Thoracic aorta (tissue), 1 donor: ENCODE measurements around the genes KLHL18, ELP6, NME6, TREX1 and UCN2.

- RAMPAGE, long total RNA = no peak
Measured at GRCh38 chr3:46981459-46982522, 2.3 kb downstream of the NBEAL2 start.

DNA sequence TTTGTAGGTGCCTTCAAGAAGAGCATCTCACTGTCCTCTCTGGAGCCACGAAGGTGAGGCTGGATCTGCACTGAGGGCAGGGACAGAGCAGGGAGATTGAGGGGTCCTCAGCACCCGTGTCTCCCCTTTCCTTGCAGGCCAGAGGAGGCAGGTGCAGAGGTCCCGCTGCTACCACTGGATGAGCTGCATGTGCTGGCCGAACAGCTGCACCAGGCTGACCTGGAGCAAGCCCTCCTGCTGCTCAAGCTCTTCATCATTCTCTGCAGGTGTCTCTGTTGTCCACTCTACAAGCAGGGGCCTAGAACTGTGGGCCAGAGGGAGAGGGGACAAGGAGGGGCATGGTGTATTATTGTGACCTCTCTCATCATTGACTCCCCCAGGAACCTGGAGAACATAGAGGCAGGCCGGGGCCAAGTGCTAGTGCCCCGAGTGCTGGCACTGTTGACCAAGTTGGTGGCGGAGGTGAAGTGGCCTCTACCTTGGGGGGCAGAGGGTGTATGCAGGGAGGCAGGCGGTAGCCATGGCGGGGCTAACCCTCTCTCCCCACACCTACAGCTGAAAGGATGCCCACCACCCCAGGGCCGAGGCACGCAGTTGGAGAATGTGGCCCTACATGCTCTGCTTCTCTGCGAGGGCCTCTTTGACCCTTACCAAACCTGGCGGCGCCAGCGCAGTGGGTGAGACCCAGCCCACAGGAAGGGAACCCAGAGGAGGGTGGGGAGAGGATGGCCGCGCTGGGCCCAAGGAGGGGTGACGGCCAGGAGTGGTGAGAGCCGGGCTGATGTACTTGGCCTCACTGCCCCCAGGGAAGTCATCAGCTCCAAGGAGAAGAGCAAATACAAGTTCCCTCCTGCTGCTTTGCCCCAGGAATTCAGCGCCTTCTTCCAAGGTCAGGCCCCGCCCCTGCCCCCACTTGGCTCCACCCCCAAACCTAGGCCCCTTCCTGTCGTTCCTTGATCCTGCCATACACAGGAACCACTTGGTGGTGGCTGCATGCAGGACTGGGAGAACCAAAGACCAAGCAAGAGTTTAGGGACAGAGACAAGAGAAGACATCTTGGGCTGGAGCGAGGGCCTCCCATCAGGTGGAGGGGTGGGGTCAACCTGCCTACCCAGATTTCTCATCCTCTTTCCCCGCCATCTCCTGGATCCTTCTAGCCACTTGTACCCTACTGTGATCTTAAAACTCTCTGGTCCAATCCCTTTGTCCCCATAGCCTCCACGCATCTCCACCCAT is 9.7 kb downstream of the NBEAL2 start:
- RAMPAGE, long total RNA = no peak

DNA sequence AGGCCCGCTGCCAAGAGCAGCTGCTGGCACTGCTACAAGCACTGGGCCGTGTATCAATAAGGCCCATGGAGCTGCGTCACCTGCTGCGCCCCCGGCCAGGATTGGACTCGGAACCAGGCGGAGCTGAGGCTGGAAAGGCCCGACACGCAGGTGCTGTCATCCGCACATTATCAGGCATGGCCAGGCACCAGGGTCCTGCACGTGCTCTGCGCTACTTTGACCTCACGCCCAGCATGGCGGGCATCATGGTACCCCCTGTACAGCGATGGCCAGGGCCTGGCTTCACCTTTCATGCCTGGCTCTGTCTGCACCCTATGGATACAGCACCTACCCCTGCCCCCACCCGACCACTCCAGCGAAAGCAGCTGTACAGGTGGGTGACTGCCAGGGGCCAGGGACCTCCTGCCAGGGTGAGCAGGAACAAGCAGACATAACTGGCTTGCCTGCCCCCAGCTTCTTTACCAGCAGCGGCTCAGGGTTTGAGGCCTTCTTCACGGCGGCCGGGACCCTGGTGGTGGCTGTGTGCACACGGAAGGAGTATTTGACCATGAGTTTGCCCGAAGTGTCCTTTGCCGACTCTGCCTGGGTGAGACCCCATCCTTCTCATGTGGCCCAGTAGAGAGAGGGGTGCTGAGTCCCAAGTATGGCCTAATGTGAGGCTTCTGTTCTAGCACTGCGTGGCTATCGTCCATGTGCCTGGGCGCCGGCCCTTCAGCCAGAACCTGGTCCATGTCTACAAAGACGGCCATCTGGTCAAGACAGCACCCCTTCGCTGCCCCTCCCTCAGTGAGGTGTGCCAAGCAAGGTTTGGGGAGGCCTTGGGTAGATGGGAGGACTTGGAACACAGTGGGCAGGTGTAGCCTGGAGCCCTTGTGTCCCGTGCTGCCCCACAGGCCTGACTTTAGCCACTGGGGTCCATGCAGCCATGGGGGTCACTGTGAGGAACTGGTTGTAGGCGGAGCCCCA is 16.1 kb downstream of the NBEAL2 start:
- RAMPAGE, long total RNA = no peak

DNA sequence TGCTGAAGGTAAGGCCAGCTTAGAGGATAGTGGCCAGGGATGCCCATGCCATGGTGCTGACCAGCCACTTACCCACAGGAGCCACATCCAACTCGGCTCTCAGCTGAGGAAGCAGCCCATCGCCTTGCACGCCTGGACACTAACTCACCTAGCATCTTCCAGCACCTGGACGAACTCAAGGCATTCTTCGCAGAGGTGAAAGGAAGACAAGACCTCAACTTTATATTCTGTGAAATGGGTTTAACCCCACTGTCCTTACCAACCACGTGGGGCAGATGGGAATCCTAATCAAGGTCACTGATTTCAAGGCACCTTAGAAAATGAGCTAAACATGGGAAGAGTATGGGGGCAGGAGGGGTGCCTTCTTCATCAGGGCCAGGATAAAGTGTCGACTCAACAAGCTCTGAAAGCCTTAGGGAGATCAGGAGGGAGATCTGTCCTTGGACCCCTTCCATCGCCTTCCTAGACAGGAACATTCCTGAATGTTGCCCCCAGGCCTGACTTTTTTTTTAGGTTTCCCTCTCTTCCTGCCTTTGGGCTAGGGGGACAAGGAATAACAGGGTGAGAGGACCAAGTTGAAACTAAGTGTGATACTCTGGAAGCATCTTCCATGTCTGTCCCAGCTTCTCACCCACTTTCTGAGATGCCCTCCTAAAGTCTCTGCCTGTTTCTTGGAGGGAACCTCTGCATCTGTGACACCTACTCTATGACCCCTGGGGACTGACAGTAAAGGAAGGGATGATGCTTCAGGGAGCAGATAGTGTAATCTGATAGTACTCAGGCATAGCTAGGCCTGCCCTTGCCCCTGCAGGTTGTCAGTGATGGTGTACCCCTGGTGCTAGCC is 27.0 kb downstream of the NBEAL2 start:
- RAMPAGE, long total RNA = no peak

DNA sequence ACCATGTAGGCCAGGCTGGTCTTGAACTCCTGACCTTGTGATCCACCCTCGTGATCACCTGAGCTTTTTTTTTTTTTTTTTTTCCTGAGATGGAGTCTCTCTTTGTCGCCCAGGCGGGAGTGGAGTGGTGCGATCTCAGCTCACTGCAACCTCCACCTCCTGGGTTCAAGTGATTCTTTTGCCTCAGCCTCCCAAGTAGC is 24.0 kb upstream of the SETD2 start:
- RAMPAGE, long total RNA = no peak

DNA sequence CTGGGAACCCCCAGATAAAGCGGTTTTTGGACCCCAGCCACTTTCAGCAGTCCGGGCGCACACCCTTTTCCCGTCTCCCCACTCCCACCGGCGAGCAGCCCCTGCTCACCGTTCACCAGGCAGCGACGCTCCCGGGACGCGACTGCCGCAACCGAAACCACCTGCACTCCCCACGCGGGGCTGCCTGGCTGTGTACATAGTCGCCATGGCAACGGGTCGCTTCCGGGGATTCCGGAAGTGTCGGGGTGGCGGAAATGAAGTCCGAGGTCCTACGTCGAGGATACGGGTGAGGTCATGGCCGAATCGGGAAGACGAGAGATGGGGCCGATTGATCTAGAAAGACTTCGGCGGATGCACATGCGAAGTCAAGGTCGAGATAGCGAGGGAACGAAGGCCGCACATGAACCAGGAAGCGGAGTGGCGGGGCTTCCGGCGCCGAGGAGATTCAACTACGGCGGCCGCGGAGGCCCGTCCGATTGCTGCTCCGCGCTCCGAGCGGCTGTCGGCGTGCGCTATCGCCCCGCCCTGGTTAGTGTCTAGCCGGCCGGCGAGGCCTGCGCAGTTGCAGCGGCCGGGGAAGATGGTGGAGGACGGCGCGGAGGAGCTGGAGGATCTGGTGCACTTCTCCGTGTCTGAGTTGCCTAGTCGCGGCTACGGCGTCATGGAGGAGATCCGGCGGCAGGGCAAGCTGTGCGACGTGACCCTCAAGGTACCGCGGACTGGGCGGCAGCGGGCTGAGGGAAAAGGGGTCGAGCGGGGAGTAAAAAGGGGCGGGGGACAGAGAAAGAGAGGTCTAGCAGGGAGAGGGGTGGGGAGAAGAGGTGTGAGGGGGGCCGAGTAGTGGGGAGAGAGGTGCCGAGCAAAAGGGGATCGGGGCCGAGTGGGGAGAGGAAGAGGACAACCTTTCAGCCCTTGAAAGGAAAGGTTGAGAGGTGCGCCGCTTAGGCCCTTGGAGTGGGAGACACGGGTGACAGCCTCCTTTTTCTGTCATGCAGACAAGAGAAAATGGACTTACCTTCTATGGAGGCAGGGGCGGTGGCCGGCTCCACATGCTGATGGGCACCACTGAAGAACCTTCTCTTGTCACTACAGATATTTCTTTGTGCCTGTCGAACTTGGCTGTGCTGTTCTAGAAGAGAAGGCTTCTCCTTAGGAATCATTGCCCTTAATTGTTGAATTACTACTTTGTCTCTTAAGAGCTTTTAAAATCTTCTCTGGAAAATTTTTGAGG is at the start of gene KLHL18:
Gene KLHL18, plus strand, starts transcription at position 559 of the 1,231 bp plus-strand sequence.
- RAMPAGE, long total RNA = start-site peak on the minus strand centred at position 193 of the sequence, 63 bp wide, 44 reads; start-site peak on the plus strand centred at position 280 of the sequence, 35 bp wide, 38 reads; start-site peak on the minus strand centred at position 395 of the sequence, 56 bp wide, 10 reads; start-site peak on the plus strand centred at position 562 of the sequence, 11 bp wide, 36 reads

DNA sequence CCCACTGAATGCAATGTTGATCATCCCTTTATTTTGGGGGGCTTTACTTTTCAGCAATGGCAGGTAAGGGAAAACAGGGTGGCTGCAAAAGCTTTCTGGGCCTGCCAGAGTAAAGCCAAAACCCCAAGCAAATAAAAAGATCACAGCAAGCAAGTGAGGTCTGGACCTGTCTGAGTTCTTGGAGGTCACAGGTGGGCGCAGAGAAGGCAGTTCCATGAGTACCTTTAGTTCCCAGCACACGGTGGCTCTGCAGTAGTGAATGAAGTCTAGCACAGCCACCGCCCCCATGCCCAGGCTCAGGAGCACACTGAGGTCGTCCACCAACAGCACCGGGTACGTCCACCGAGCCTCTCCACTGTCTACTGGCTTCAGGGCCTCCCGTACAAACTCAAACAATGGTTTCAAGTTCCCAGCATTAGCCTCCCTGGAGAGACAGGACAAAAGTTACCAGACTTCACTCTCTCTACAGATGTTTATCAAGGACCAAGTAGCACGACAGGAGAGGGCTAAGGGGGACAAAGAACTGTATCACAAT is 12.0 kb downstream of the ELP6 start:
- RAMPAGE, long total RNA = no peak

GRCh38 chr3:47513137-47514144 is at the start of gene ELP6:
Gene ELP6, minus strand, starts transcription at chr3:47513712.
- RAMPAGE, long total RNA = start-site peak on the minus strand at chr3:47513650-47513725, 39 reads

GRCh38 chr3:47634919-47635932 is 56.6 kb upstream of the CSPG5 start:
- RAMPAGE, long total RNA = no peak

DNA sequence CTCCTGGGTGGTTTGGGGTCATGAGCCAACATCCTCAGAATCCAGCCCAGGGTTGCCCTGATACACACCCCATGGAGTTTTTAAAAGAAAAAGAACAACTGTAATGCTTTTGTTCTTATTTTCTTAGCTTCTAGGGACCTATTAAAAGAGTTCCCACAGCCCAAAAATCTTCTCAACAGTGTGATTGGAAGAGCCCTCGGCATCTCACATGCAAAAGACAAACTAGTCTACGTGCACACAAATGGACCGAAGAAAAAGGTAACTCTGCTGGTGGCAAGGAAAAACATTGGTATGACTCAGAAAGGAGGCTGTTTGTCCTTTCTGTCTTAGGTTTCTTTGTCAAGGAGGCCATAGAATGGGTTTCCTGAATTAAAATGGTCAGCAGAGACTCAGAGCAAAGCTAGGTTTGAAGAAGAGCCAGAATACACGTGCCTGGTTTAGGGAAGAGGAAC is 24.3 kb downstream of the DHX30 start:
- RAMPAGE, long total RNA = no peak

GRCh38 chr3:47851262-47851770 is 48.4 kb downstream of the DHX30 start:
- RAMPAGE, long total RNA = no peak

DNA sequence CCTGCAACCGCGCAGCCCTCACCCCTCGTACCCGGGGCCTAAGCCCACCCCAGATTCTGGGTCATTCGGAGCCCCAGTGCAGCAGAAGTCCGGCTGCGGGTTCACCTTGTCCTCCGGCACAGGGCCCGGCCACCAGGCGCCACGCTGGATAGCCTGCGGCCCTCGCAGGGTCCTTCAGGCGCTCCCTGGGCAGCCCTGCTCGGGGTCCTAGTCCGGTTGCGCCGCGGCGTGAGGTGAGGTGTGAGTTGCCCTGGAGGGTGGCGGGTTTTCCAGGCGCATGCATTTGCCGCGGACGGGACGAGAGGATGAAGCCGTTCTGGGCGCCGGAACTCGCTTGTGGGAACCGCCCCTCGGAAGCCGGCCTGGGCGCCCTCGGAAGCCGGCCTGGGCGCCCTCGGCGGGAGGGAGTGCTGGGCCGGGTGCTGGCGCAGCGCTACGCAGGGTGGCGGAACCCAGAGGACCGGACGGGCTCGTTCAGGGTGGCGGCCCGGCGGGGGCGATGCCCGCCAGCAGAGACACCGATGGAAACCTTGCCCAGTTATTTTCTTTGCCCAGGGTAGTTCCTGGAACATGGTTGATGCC is at the start of gene NME6:
Gene NME6, minus strand, starts transcription at position 120 of the 582 bp plus-strand sequence.
- RAMPAGE, long total RNA = no peak

DNA sequence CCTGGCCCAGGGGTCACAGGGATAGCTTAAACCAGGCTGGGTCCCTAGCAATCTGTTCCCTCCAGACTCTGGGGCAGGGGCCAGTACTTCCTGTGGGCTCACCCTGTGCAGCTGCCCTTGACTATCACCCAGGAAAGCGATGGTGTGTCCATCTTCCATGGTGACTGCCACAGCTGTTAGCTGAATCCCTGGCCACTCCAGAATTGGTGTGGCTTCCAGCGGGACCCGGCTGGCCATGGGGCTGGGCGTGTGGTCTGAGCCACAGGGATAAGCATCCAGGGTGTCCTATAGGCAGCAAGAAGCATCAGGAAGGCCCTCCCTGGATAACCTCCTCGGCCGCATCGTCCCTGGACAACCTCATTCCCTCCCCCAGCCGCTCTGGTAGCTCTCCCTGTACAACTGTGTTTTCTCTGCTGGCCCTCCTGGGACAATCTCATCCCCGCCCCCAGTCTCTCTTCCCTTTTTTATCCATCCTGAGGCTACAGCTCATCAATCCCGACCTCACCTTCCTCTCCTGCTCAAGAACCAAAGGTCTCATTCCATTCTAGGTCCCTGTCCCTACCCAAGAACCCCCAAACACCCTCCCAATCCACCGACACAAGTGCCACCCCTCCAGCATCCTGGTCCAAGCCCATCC is 7.1 kb downstream of the PLXNB1 start:
- RAMPAGE, long total RNA = no peak

DNA sequence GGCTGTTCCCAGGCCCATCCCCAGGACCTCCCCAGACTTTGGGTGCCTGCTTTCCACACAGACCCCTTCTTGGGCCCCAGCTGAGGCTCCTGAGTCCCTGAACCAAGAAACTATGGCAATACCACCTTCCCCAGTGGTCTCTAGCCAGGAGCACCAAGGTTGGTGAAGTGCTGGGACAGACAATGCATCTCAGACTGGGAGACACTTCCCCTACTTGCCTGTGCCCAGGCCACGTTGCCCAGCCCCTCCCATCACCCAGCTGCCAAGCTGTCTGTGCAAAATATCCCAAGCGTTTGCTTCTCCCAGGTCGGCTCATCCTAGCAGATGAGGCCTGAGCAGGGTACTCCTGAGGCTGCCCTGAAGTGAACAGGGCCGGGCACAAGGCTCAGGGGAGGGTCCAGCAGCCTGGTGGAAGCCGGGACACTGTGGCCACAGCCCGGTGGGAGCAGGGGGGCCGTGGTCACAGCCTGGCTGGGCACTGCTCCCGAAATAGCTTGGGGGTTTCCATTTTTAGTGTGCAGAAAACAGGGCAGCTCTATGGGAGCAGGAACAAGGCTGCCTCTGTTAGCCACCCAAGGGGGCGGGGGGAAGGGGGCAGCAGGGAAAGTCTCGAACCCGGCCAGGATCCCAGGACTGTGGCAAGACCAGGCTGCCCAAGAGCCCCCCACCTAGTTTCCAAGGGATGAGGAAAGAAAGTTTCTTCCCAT is 3.5 kb downstream of the PLXNB1 start:
- RAMPAGE, long total RNA = no peak

DNA sequence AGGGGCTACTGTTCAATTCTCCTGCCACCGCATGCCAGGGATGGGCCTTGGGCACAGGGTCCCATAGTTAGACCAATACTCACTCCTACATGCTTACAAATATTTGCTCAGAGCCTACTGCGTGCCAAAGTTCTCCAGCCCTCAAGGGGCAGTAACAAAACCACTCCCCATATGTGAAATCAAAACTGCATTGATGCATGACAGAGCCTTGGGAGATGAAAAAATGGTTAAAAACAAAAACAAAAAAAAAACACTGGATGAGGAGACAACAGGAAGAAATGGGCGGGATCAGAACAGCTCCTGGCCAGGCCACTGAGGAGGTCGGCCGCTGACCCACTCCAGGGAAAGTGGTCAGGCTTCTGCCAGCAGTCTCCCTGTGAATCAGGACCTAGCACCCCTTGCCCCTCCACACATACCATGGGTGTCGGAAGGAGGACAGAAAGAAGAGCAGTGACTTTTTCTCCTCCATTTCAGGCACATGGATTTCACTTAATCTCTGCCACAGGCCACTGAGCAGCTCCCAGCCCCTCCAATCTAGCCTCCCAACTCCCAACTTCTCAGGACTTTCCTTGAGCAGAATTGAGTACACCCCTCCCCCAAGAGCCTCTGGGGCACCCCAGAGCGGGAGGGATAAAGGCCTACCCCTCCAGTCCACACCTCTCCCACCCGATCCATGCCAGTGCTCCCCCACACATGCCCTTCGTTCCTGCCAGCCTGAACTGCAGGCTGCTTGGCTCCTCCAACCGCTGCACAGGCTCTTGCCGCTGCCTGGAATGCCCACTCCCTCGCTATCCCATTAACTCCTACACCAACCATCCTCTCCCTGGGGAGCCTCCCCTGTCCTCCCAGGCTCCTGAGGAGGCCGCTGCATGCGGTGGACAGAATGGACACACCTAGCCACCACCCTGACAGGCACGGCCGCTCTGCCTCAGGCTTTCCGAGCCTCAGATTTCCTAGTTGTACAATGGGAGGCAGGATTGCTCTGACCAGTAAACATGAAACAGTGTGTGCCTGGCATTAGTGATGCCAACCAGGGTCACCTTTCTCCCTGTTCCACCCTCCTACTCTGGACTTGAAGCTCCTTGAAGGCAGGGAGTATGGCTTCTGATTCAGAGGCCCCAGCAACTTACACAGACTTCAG is 2.6 kb downstream of the PLXNB1 start:
- RAMPAGE, long total RNA = no peak

- RAMPAGE, long total RNA = start-site peak on the plus strand at chr3:48466223-48466279, 101 reads
Measured at GRCh38 chr3:48465458-48466715, at the start of gene TREX1. Gene TREX1, plus strand, starts transcription at chr3:48466230.

GRCh38 chr3:48563355-48564598 is at the start of gene UCN2:
Gene UCN2, minus strand, starts transcription at chr3:48563781.
- RAMPAGE, long total RNA = no peak

- RAMPAGE, long total RNA = no peak
Measured at GRCh38 chr3:48579160-48579791, 15.7 kb upstream of the UCN2 start.

GRCh38 chr3:48618461-48618902 is 3.1 kb downstream of the TMEM89 start:
- RAMPAGE, long total RNA = no peak

DNA sequence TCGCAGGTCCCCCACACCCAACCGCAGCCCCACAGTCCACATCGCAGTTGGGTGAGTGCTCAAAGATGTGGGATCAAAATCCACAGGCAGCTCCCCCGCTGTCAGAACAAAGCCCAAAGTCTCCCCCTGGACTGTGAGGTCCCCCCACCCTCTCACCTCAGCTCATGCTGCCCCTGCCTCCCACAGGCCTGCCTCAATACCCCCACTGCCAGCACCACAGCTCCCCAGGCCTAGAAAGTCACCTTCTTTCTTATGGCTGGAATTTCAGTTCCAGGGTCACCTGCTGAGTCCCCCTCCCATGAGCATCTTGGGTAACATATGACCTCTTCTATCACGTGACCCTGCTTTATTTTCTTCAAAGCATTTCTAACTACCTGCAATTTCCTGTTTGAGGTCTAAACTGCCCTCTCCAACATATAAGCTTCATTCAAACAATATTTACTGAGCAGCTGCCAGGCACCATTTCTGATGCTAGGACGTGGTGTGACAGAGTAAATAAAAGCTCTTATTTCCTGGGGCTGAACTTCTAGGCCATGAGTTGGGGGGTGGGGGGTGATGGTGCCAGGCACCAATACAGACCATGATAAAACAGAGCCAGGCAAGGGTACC is 2.4 kb upstream of the TMEM89 start:
- RAMPAGE, long total RNA = no peak